Measurements from ENCODE around the genes STATH, PRR27, OPRPN, ENAM and JCHAIN.

GRCh38 chr4:67513992-67514434, 31.3 kb downstream of the CENPC start:
- PRO-cap: no peak
- RAMPAGE, long total RNA, 4 experiments: no peak in any of the 4 experiments

DNA sequence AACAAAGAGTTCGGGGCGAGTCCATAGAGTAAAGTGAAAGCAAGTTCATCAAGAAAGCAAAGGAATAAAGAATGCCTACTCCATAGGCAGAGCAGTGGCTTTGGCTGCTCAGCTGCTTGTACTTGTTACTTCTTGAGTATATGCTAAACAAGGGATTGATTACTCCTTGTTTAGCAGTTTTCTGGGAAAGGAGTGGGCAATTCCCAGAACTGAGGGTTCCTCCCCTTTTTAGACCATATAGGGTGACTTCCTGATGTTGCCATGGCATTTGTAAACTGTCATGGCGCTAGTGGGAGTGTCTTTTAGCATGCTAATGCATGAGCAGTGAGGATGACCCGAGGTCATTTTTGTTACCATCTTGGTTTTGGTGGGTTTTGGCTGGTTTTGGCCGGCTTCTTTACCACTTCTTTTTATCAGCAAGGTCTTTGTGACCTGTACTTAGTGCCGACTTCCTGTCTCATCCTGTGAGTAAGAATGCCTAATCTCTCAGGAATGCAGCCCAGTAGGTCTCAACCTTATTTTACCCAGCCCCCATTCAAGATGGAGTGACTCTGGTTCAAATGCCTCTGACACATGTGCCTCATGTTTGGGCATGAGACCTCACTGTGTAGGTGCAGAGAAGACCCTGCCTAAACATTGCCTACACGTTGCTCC, 20.9 kb upstream of the UBA6 start:
- PRO-cap: no peak
- RAMPAGE, long total RNA, 4 experiments: no peak in any of the 4 experiments

DNA sequence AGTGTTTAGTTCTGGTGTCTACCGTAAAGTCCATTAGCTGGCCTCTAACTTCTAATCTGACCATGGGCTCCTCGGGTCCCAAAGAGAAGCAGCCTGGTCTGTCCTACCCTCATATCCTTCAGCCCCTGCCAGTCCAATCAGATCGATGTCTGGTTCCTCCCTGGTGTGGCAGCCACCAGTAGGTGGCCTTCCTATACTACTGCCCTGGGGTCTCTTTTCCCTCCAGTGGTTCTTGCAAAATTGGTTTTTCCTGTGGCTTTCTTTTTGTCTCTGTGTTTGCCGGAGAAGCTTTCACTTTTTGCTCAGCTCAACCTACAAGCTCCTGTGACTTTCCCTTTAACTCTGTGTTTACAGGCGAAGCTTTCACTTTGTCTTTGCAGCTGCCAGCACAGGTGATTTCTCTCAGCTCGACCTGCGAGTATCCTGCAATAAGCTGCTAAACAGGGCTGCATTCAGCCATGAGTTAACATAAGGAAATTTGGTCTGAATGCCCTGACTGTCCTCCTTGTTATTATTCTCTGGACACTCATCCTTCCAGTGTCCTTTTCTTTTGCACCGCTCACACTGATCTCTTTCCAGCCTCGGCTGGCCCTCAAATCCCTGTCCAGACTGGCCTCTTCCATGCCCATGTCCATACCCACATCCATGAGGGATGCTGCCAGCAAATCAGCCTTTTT, 46.7 kb downstream of the UGT2A3 start:
- PRO-cap: no peak
- RAMPAGE, long total RNA, 4 experiments: no peak in any of the 4 experiments

DNA sequence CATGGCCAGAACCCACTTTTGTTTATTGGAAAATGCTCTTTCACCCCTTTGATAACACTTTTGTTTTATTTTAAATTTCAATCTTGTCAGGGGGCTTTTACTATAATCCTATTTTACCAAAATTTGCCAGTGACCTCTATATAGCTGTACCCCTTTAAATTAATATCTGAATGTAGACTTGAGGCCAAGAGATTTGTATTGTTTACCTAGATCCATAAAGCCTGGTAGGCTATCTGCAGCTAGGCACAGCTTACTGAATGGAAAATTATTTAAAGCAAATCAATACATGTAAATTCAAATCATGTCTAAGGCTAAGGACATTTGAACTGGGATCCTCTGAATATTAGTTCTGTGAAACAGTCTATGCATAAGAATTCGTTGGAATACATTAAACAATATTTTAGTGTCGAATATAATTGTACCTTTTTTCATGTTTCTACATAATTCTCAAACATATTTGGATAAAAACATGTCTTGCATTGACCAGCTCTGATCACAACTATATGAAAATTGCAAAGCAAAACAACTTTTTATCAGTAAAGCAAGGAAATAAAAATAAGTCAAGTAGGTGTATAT, 1.6 kb downstream of the UGT2A3 start:
- PRO-cap: no peak
- RAMPAGE, long total RNA, 4 experiments: no peak in any of the 4 experiments

GRCh38 chr4:68960985-68961466, 9.4 kb upstream of the UGT2A3 start:
- PRO-cap: no peak
- RAMPAGE, long total RNA, 4 experiments: no peak in any of the 4 experiments

DNA sequence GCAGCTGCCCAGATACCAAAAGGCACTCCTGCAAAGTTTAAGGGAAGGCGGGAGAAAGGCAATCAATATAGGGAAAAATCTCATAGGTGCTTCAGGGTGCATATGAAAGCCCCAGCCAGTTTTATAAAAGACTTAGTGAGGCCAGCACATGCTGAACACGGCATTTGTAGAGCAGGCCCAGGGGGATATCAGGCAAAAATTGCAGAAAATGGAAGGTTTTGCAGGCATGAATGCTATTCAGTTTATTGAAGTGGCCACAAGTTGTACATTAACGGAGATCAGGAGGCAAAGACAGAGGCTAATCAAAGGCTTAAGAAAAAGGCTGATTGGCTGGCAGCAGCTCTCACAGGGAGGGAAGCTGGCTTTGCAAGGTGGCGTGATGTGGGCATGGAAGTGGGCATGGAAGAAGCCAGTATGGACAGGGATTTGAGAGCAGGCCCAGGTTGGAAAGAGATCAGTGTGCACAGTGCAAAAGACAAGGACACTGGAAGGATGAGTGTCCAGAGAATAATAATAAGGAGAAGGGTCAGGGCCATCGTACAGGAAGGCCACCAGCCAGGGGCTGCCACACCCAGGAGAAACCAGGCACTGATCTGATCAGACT, 37.7 kb upstream of the UGT2B7 start:
- PRO-cap: no peak
- RAMPAGE, long total RNA, 4 experiments: no peak in any of the 4 experiments

- PRO-cap: no peak
- RAMPAGE, long total RNA, 4 experiments: no peak in any of the 4 experiments
Measured at GRCh38 chr4:69060900-69061286, 35.4 kb upstream of the UGT2B7 start.

DNA sequence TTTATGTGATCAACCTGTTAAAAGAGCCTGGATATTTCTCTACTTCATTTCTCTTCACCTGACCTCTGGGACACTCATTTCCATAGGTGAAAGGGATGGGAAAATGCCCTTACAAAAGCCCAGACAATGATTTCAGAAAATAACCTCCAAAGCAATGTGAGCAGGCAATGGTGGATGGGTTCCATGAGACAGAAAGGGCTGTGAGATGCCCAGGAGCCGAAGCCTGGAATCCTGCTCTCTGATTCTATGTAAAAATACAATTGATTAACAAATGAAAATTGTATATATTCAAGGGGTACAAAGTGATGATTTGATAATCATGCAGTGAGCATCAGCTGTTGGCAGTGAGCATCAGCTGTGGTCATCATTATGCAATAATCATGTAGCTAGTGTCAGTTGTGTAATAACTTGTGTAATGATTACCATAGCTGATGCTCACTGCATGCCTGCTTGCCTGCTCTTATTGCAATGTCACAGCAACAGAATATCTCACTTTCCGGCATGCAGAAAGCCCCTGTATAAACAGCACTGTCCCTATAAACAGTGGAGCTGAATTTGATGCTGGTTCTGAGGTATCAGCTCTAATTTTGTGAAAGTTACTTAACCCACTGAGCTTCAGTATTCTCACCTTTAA, 46.9 kb downstream of the SULT1B1 start:
- PRO-cap: no peak
- RAMPAGE, long total RNA, 4 experiments: no peak in any of the 4 experiments

GRCh38 chr4:69995800-69996182, at the start of gene STATH:
Gene STATH (plus strand): TSS chr4:69995966.
- PRO-cap: no peak
- RAMPAGE, long total RNA, 4 experiments: no peak in any of the 4 experiments

DNA sequence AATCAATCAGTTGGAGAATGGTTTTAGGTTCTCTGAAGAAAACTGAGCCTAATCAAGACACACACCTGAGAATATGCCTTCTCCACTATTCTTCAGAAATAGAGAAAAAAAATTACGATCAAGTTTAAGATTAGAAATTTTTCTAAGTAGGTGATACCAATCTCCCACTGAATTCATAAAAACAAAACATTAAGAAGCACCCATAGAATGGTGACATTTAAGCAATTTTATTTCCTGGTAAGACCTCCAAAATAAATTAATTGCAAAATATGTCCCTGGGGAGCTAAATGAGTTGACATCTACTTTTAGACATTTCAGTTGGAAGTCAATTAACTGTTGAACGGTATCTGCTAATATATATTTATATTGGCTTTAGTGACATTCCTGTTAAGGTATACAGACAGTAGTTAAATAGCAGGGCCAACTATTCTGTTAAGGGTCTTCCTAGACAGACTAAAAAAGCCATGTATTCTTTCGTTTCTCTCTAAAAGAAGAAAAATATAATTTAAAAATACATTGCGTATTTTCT, at the start of gene PRR27:
Gene PRR27, plus strand, starts transcription at position 435 of the 529 bp plus-strand sequence.
- PRO-cap: no peak
- RAMPAGE, long total RNA, 4 experiments: no peak in any of the 4 experiments

- PRO-cap: no peak
- RAMPAGE, long total RNA, 4 experiments: no peak in any of the 4 experiments
Measured at GRCh38 chr4:70397741-70398050, at the start of gene OPRPN. Gene OPRPN (plus strand): TSS chr4:70397940.

DNA sequence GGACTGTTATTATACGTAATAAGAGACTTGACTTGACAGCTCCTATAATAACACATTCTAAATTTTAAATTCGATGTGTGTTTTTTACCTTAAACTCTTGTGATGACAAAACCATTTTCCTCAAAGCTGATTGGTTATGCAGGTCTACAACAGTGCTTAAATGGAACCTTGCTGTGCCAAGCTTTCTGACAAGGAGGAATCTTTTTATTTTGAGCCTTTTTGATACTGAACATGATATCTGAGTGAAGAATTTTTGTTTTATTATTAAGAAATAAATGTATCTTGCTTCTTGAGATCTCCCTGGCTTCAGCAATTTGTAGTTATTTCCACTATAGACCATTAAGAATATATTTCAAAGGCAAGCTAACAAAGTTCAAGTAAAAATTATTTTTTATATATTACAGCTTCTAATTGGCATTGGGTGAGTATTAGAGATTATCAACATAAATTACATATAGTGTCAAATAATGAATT, at the start of gene ENAM:
Gene ENAM, plus strand, starts transcription at position 201 of the 474 bp plus-strand sequence.
- PRO-cap: no peak
- RAMPAGE, long total RNA, 4 experiments: no peak in any of the 4 experiments

DNA sequence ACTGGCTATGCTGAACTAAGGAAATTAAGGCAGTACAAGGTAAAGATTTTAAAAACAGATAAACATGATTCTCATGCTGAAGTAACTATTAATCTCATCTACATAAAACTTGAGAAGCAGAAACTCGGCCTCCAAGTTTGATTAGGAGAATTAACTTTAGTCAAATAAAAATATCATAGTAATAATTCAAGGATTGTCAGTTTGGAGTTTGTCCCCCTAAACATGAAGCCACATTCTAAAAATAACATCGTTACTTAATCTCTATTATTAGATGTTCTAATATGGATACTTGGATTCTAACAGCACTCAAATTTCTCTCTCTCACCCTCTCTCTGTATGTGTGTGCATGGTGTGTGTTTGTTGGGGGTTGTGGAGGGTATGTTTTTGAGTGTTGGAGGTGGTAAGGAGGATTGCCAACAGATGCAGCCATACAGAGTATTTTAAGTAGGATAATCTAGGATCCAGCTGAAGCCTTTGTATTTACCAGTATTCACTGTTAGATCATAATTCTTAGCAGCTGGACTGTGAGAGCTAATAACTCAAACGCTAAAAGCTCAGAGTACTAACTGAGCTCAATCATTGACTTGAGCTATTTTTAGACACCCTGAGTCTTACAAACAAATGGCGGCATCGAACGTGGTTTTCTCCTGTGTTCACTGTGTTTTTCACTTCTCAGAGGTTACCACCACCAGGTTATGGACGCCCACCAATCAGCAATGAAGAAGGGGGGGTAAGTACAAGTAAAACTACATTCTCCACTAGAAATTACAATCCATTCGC, 8.8 kb downstream of the ENAM start:
- PRO-cap: no peak
- RAMPAGE, long total RNA, 4 experiments: no peak in any of the 4 experiments

DNA sequence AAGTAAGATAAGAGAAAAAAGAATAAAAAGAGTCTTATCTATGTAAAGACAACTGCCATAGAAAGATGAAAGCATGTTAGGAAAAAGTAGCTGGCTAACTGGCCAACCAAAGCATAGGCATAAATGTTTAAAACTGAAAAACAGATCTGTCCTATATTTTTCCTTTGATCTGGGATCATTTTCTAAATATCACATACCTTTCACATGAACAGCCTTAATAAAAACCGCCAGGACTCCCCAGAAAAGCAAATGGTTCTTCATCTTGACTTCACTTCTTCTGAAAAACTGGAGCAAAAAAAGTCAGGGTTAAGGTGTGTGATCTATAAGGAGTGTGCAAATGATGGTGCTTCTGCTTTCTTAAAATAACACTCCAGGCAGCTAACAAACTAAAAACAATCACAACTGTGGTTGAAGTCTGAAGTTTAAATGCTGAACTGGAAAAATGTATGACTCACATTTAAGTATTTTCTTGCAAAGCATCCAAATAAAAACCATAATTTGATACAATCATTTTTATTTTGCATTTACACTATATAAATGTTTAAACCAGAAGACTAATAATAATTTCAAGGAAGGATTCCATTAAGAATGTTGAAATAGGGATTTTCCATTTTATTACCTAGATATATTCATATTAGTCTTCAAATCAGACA, at the start of gene JCHAIN:
Gene JCHAIN, minus strand, starts transcription at position 279 of the 653 bp plus-strand sequence.
- PRO-cap: no peak
- RAMPAGE, long total RNA, 4 experiments: no peak in any of the 4 experiments

DNA sequence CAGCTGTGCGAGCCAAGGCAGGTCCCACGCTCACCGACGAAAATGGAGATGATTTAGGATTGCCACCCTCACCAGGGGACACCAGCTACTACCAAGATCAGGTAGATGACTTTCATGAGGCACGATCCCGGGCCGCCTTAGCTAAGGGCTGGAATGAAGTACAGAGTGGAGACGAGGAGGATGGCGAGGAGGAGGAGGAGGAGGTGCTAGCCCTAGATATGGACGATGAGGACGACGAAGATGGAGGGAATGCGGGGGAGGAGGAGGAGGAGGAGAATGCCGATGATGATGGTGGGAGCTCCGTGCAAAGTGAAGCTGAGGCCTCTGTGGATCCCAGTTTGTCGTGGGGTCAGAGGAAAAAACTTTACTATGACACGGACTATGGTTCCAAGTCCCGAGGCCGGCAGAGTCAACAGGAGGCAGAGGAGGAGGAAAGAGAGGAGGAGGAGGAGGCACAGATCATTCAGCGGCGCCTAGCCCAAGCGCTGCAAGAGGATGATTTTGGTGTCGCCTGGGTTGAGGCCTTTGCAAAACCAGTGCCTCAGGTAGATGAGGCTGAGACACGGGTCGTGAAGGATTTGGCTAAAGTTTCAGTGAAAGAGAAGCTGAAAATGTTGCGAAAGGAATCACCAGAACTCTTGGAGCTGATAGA, 512 bp downstream of the UTP3 start:
- PRO-cap: no peak
- RAMPAGE, long total RNA, 4 experiments: no peak in any of the 4 experiments

GRCh38 chr4:70775089-70775528, 53.3 kb downstream of the RUFY3 start:
- PRO-cap: no peak
- RAMPAGE, long total RNA, 4 experiments: no peak in any of the 4 experiments

DNA sequence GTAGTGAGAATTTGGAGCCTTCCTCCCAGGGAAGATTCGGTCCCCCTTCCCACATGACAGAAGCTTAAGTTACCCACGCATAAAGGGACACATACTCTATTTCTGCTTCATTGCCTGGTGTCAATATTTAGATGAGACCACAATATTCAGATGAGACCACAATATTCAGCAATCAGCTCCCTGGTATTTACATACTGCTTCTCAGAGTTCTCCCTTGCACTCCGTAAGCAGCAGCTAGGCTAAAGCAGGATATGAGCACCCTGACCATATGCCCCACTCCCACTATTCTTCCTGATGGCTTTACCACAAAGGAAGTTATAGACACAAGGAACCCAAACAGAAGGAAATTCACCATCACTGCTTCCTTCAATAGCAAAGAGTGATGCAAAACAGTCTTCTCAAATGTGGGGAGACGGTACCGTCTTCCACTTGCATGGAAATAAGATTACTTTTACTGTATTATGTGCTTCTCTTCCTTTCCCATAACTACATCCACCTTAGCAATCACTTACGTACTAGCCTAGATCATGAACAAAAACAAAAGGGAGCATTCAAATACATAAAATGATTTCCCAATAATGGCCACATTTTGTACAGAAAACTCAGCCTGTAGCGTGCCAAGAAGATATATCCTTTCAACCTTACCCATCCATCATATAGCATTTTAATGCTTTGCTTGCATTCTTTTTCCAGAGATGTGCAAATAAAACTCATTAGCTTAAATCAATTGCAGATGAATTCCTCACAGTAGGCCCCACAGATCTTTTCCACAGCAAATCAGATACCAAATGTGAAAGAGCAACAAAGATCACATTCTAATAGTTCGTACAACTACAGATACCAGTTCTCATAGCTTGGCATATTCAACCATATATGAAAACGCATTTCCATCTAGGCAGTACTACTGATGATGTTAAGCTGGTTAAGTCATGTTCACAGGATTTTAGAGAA, 20.9 kb downstream of the GRSF1 start:
- PRO-cap: no peak
- RAMPAGE, long total RNA, 4 experiments: no peak in any of the 4 experiments

- PRO-cap: no peak
- RAMPAGE, long total RNA, 4 experiments: no peak in any of the 4 experiments
Measured at GRCh38 chr4:71185155-71185532, 1.9 kb upstream of the SLC4A4 start.

- PRO-cap: no peak
- RAMPAGE, long total RNA, 4 experiments: no peak in any of the 4 experiments
Measured at GRCh38 chr4:71187802-71188532, 908 bp downstream of the SLC4A4 start.

DNA sequence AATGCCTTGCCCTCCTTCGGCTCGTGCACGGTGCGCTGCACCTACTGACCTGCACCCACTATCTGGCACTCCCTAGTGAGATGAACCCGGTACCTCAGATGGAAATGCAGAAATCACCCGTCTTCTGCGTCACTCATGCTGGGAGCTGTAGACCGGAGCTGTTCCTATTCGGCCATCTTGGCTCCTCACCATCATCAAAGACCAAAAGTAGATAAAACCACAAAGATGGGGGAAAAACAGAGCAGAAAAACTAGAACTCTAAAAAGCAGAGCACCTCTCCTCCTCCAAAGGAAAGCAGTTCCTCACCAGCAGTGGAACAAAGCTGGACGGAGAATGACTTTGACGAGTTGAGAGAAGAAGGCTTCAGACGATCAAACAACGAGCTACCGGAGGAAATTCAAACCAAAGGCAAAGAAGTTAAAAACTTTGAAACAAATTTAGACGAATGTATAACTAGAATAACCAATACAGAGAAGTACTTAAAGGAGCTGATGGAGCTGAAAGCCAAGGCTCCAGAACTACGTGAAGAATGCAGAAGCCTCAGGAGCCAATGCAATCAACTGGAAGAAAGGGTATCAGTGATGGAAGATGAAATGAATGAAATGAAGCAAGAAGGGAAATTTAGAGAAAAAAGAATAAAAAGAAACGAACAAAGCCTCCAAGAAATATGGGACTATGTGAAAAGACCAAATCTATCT, 232.7 kb downstream of the SLC4A4 start:
- PRO-cap: no peak
- RAMPAGE, long total RNA, 4 experiments: no peak in any of the 4 experiments